Psoas muscle (tissue), 2 donors: Measurements from ENCODE around the genes TRIM4, MBLAC1, TRAPPC14 and TSC22D4.

DNA sequence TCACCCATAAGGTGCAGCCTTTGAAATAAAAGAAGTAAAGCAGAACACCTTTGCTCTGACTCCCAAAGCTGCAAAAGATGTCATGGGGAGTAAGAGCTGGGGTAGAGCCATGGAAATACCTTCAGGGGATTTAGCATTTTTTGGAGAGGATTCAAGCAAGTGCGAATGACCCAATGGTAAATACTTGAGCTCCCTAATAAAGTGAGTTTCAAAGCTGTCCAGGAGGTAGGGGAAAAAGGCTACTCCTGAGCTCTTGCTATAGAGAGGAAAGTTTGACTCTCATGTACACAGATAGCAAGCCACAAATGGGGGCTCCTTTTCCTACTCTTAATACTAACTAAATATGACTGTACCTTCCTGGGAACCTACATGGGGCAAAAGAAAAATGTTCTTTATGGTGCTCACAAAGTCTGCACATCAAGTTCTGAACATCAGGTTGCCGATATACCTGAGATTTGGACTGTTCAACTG is 15.3 kb upstream of the CYP3A5 start:
- PRO-cap, 2 experiments, result no peak in any of the 2 experiments

DNA sequence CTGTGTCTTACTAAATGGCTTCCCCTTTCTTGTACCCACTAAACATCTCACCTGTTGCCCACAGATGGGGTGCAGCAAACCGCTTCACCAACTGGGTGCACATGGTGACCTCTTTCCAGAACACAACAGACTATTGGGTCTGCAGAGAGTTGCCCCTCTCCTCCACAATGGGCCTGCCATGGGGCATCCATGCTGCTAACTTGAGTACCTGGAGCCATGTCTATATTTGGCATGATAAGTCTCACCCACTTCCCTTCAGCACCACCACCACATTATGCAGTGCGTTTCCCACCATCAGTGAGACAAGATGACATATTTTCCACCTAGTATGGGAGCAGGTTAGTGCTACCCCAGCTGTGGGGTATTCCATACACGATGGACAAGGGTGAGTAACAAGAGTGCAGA is 21.0 kb upstream of the OR2AE1 start:
- PRO-cap, 2 experiments, result no peak in any of the 2 experiments

DNA sequence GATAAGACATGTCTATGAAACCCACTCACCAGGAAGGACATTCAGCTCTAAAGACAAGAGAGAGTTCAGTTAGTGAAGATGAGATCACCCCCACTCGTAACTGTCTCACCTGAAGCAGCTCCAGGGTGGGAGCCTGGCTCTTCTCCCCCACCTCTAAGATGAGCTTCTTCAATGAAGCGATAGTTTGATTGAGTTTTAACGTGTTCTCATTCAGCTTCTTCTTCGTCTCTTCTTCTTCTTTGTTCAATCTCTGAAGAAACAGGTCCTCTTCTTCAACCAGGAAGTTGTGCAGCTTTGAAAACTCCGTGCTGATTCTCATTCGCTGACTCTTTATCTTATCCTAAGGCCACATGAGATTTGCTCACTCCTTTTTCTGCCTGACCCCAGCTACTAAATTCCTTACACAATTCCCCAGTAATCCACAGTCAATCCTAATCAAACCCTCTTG is 10.8 kb downstream of the TRIM4 start:
- PRO-cap, 2 experiments, result no peak in any of the 2 experiments

DNA sequence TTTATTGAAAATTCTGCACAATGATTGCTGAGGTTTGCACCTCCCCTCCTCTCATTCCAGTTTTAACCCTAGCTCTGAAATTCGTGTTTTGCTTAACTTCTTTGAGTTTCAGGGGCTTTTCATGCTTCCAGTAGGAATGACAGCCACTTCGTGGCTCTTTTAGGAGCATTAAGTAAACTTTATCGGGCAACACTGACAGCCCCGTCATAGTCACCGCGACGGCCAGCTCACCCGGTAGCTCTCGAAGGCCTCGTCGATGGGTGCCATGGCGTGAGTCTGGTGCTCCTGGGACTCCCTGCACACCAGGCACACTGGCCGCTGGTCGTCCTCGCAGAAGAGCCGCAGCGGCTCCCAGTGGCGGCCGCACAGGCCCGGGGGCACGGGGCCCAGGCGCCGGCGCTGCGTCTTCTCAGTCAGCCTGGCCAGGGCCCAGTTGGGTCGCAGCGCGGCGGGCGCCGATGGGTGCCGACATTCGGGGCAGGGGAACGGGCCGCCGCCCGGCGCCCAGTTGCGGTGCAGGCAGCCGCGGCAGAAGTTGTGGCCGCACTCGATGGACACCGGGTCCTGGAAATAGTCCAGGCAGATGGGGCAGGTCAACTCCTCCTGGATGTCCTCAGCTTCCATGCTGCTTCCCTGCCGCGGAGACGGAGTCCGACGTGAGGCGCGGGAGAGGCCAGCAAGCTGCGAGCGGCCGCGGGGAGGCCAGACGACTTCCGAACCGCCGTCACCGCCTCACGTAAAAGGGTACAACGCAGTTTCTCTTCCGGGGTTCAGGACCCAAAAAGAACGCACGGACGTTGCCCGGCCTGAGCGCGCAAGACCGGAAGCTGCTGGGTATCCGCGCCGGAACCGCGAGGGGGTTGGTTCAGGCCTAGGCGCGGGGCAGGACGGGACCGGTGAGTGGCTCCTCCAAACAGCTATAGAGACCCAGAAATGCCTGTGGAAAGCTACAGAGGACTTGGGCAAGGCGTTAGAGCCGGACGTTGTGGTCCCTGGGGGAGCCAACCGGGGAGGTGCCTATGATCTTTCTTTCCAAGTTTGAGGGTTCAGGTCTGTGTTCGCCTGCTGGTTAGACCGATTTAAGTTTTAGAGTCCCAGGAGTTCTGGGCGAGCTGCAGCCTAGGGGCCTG is at the start of gene TRIM4:
Gene TRIM4 (minus strand): TSS at position 753 of the 1,130 bp plus-strand sequence.
- PRO-cap, 2 experiments, result peak in 2 of 2 experiments; most common plus-strand start position 333 of the sequence (in 2); most common minus-strand start position 712 of the sequence (in 2)

- PRO-cap, 2 experiments, result no peak in any of the 2 experiments
These were observed 4.6 kb upstream of the AZGP1 start for GRCh38 chr7:99980343-99980891.

- PRO-cap, 2 experiments, result no peak in any of the 2 experiments
These were observed 6.5 kb downstream of the ZNF3 start for GRCh38 chr7:100075016-100075515.

- PRO-cap, 2 experiments, result peak in 2 of 2 experiments; most common plus-strand start chr7:100126967 (in 2); most common minus-strand start chr7:100127171 (in 2)
These were observed at the start of gene MBLAC1 for GRCh38 chr7:100126274-100127341. Gene MBLAC1 (plus strand): TSS chr7:100126967.

GRCh38 chr7:100154281-100155319 is 3.9 kb downstream of the TRAPPC14 start:
- PRO-cap, 2 experiments, result no peak in any of the 2 experiments

- PRO-cap, 2 experiments, result peak in 2 of 2 experiments; most common plus-strand start chr7:100158783 (in 1); most common minus-strand start chr7:100158685 (in 1)
These were observed at the start of gene TRAPPC14 for GRCh38 chr7:100158590-100159158. Gene TRAPPC14 (minus strand): TSS chr7:100158723.

DNA sequence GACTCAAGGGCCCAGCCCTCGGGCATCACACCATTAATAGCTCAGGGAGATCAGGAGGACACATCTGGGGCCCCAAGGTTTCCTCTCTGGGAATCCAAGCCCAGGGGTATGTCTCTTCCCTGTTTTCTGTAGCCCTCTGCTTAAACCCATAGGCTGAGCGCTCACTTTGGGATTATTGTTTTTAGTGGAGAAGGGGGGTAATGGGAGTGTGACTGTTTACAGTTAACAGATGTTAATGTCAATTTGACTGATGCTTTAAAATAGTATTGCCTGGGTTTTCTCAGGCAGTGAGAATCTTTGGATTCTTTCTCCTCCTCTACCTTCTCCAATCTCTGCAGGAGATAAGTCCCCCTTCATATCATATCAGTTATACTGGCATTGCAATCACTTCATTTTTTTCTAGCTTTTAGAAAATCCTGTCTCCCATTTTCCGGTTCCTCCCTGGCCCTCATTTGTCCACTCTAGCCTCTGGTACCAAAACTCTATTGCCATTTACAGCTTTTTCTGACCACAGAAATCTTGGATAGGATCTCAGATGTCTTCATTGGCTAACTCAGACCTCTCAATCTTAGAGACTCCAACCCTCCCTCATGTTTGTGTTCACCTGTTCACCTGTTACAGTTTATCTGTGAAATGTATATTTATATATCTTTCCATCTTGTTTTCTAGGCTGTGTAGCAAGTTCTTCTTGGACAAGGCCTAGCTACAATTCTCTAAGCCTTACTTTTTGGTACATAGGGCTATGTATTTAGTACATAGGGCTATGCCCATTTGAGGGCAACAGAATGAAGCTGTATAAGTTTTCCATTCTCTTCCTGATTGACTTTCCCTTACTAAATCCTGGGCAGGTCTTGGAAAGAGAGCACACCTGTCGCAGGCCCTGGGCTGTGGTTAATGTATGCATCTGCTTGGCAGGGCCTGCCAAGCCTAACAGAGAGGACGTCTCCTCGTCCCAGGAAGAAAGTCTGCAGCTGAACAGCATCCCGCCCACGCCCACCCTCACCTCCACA is 9.3 kb upstream of the PVRIG start:
- PRO-cap, 2 experiments, result no peak in any of the 2 experiments

- PRO-cap, 2 experiments, result peak in 2 of 2 experiments; most common plus-strand start chr7:100247624 (in 2); most common minus-strand start chr7:100247472 (in 1)
These were observed 27.6 kb downstream of the PVRIG start for GRCh38 chr7:100247219-100247899.

DNA sequence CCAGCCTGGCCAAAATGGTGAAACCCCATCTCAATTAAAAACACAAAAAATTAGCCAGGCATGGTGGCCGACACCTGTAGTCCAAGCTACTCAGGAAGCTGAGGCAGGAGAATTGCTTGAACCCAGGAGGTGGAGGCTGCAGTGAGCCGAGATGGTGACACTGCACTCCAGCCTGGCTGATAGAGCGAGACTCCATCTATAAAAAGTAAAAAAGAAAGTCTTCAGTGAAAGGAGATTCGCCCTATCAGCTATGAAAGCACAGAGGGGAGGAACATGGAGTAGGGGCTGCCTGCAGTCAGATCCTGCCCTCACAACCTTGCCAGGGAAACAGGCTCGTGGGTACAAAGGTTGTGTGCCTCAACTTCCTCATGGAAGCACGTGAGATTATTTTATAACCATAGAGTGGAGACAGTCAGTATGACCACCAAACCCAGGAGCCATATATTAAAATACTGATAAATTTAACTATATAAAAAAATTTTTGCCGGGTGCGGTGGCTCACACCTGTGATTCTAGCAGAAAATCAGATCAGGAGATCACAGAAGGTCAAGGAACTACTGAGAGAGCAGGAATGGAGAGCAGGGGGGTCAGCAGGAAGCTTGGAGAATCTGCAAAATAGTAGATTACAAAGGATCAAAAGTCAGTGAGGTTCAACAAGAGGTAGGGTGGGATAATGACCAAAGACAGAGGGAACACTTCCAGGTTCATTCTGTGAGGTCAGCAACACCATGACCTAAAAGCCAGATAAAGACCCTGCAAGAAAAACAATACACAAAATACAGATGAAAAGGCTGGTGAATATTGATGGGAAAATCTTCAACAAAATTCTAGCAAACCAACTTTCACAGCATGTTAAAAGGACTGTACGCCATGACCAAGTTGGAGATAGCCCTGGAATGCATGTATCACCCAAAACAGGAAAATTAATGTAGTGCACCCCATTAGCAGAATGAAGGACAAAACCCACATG is 3.9 kb downstream of the PILRB start:
- PRO-cap, 2 experiments, result no peak in any of the 2 experiments

- PRO-cap, 2 experiments, result no peak in any of the 2 experiments
These were observed 4.9 kb downstream of the PILRB start for GRCh38 chr7:100362714-100363265.

DNA sequence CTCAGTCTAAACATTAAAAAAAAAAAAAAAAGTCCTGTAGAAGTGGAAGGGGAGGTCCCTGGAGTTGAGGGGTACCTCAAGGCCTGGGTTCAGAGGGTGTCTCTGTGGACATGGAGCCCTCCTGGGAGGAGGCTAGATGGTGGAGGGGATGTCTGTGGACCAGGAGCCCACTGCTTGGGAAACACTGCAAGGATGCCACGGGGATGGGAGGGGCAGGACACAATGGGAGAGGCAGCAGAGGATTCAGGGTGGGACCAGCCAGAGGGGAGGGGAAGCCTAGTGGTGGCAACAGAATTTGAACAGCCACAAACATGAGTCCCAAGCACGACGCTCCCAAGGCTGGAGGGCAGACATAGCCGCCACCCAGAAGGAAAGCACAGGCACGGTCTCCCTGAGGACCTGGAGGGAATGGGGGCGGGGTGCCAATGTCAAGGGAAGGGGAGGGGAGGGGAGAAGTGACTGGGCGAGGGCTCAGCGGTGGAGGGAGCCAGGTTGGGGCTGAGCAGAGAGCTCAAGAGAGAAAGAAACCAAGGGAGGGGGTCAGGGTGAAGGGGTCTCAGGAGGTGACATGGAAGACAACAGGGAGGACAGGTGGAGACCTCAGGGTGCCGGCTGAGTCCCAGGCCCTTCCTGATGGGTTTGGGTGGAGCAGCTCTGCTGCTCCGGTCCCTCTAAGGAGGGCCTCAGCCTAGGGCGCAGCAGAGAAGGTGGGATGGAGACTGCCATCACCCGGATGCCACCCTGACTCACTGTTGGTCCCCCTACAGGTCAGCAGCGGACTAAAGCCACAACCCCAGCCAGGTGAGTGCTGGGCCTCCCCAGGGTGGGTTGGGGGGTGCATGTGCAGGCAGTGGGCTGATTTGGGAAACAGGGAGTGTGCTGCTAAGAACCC is 24.1 kb downstream of the PILRA start:
- PRO-cap, 2 experiments, result no peak in any of the 2 experiments

GRCh38 chr7:100429958-100430597 is 447 bp downstream of the MEPCE start:
- PRO-cap, 2 experiments, result peak in 2 of 2 experiments; most common minus-strand start chr7:100430298 (in 1)

DNA sequence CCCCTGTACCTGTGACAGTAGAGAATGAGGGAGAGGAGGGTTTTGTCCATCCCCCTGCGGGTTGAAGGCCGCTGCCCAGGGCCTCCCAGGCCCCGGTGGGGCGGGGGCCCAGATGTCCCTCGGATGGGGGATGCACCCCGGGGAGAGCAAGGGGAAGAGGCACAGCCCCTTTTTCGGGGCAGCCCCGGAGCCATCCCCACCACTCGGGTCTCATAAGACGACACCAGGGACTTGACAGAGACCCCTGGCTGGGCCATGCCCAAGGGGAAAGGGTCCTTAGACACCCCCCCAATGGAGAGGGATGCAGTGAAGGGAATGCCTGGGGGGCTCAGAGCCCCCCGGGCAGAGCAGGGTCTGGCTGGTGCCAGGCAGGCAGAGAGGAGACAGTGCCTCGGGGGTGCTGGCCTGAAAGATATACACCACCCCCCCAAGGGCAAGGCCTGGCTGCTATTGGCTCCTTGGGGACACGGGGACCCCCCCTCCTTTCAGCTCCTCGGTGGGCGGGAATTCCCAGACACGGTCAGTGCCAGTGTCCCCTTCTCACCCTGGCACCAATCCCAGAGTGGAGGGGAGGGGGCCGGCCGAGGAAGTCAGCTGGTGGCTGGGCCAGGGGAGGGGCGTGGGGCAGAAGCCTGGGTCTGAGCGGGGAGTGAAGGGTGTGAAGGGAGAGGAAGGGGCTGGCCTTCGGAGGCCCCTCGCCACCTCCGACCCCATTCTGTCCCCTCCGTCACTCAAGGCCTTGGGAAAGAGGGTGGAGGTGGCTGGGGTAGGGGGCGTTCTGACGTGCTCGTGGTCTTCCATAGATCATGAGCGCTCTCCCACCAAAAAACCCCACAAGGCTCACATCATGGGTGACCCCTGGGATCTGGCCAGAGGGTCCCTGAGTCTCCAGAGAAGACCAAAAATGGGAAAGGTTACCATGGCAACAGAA is 3.9 kb upstream of the SPACDR start:
- PRO-cap, 2 experiments, result no peak in any of the 2 experiments

GRCh38 chr7:100469337-100469945 is 5.4 kb upstream of the SPACDR start:
- PRO-cap, 2 experiments, result no peak in any of the 2 experiments

GRCh38 chr7:100470649-100471000 is 6.6 kb upstream of the SPACDR start:
- PRO-cap, 2 experiments, result no peak in any of the 2 experiments

DNA sequence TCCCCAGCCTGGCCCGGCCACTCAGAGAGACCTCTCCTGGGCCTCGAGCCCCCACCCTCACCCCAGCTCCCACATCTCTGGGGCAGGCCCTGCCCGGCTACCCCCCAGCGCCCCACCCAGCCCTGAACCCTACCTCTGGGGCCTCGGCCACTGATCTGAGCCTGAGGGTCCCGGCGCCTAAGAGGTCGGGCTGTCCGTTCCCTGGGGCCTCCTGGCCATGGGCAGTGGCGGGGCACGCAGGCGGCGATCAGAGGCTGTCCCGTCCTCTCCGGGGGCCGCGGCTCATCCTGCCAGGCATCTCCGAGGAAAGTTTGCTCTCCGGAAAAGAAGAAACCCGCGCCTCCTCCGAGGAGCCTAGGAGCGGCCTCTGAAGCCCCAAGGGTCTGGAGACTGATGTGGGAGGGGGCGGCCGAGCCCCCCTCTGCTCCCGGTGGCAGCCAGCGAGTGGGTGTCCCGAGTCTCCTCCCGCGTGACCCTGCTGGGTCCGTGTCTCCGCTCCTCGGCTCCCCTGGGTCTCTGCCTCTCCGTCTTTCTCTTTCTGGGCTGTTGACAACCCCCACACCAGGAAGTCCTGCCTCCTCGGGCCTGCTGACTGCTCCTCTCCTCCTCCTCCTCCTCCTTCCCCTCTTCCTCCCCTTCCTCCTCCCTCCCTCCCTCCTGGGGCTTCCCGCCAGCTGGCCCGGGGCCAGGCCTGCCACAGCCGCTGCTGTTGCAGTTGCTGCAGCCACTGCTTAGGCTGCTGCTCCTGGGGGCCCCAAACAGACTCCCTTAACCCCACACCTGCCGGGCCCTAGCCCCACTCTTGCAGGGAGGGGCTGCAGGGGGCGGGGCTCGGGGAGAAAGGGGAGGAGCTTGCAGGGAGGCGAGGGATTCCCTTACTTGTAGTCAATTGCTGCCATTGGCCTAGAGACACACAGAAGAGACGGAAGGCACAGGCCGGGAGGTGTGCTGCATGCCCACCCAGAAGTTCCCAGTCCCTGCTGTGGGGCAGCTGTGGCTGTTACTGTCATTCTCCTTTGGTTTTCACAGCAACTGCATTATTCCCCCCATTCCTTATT is at the start of gene TSC22D4:
Gene TSC22D4 (minus strand): TSS at position 554 of the 1,058 bp plus-strand sequence.
- PRO-cap, 2 experiments, result peak in 2 of 2 experiments; most common plus-strand start position 898 of the sequence (in 2); most common minus-strand start position 518 of the sequence (in 2)

DNA sequence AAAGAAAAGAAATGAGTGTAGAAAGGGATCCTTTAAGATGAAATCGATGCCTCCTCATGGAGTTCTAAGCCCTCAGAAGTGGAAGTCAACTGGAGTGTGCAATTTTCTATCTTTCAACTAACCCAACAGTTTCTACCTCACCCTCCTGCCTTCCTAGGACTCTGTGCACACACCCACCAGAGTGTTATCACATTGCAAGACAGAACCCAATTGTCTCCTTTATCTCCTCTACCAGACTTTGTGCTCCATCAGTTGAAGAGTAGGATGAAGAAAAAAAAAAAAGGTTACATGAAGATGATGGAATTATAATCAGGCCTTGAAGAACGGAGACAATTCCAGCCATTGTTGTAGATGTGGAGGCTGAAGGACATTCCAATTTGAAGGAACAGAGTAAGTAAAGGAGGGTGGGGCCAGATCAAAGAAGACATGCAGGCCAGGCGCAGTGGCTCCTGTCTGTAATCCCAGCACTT is 27.1 kb downstream of the NYAP1 start:
- PRO-cap, 2 experiments, result no peak in any of the 2 experiments